AG10803 (cell line): ENCODE measurements around the genes N6AMT1, MAP3K7CL, KRTAP19-5, KRTAP20-1 and KRTAP20-4.

DNA sequence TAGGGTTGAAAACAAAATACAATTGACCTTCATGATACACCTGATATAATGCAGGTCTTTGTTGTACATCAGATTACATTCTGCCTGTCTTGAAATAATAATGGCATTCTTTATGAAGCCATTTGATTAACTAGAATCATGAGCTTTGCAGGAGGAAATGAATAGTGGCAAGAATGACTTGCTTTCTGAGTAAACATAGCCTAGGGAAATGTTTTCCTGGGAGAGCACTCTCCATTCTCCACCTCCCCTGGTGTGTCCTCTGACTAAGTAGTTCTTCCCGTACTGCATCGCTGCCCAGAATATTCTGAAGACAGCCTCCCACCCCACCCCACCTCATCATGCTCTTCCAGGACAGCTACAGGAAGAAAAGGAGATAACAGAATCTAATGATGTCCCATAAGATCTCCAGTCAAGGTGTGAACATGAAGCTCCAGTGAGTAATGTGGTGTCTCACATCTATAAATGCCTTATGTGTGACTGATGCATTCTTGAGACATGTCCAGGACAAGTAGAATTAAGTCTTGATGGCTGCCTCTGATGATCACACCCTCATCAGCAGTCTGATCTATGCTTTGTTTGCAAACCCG, 183.2 kb downstream of the CYYR1 start:
- RRBS = no CpG with 5 or more reads among the region's 3 CpGs

DNA sequence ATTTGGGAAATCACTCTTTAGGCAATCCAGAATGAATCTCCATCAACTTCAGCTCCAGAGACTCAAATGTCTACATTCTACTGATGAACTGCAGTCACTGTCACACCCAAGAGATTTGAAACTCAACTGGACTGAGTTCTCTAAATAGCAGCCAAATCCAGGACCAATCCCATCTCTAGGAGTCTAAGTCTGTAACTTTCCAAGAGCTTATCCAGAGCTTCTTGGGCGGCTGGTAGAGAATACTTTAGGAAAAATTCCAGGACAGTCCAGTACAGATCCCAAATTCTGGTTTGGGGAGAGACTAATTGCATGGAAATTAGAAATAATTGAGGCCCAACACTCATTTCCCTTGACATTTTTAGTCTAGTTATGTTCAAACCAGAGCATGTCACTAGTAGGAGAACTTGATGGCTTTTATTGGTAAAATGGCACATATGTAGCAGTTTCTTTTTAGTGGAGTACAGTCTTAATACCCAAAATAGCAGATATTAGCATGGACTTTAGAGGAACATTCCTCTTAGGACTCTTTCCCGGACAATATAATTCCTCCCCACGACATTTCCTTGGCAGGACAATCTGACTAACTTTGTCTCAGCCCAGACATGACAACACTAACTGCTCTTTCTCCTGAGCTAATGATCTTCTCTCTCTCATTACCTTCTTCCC, 62.7 kb downstream of the ADAMTS1 start:
- RRBS = no CpG with 5 or more reads among the region's 3 CpGs

DNA sequence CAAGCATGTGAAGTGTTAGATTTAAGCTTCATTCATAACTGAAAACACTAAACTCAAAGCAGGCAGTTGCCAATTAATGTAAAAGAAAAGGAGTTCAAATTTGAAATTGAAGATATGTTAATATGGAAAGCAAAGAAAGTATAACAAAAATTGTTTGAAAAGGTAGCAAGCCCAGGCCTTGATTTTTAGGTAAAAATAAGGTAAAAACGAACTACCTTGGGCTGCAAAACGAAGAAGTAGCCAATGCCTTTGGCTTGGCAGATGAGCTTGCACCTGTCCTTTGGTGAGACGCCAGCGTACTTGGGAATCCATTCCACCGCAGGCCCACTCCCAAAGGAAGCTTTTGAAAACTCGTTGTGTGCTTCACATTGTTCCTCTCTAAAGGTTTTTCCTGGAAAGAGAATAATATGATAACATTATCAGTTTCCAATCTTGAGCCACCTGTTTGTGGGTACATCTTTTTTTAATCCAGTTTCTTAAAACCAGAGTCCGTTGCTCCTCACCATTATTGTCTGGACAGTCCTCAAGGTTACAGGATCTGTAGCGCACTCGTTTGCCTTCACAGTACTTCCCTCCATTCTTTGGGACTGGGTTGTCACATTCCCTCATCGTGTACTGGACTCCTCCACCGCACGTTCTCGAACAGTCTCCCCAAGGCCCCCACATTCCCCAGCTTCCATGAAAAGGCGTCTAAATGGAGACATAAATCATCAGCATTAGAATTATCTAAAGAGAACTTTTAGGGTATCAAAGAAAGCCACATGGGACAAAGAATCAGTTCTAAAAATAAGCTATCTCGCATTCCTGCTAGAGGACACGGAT, 5.6 kb downstream of the ADAMTS1 start:
- RRBS = no CpG with 5 or more reads among the region's 16 CpGs

DNA sequence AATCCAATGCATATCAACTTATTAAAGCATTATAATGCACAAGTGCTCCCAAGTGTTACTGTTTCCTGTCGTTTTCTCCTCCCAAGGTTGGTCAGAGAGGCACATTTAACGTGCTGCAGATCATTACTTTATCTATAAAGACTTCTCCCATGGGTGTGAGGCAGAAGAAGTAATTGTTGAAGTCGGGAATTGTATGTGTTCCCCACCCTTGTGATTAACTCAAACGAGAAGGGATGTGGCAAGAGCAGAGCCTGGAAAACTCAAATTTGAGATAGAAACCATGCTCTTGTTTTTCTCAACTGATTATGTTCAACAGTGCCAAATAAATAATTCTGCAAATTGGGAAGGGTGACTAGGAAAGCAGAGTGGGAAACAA, 412.5 kb upstream of the ADAMTS5 start:
- RRBS = no CpG with 5 or more reads among the region's 4 CpGs

- RRBS = no CpG with 5 or more reads among the region's 7 CpGs
Observed at GRCh38 chr21:28376131-28376929, 508.8 kb downstream of the N6AMT1 start.

DNA sequence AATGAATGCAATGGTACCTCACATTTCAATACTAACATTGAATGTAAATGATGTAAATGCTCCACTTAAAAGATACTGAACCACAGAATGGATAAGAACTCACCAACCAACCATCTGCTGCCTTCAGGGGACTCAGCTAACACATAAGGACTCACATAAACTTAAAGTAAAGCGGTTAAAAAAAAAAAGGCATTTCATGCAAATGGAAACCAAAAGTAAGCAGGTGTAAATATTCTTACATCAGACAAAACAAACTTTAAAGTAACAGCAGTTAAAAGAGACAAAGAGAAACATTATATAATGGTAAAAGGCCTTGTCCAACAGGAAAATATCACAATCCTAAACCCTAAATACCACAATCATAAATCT, 48.5 kb downstream of the N6AMT1 start:
- RRBS = no CpG with 5 or more reads among the region's 1 CpG

DNA sequence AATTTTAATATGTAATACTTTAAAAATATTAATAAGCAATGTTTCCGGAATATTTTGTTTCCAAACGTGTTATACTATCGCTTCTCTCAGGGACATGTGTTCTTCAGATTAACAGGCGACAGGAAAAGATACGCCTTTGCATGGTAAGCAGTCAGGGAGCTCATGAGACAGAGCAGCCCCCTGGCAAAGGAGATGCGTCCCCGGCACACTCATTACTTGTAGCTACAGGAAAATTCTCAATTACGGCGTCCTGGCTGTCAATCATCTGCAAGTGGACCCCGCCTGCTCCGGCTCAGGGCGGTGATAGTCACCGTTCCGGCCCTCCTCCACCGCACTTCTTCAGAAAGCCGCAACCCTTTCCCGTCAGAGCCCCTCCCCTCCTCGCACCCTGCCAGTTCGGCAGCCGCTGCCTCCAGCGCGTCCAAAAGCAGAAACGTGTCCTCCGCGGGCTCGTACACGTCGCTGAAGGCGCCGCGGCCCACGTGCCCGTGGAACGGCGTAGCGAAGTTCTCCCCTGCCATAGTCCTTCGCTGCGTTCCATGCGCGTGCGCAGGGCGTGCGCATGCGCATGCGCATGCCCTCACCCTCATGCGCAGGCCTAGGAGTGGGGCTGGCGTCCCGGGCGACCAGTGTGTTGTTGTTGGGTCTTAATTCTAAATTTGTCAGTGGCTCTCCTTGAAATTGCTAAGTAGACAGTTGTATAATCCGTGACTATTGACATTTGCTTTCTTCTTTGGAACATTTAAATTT, at the start of gene N6AMT1:
Gene N6AMT1 (minus strand): TSS at position 543 of the 750 bp plus-strand sequence.
- RRBS = 2% methylated on average over 3 of the region's 50 CpGs

DNA sequence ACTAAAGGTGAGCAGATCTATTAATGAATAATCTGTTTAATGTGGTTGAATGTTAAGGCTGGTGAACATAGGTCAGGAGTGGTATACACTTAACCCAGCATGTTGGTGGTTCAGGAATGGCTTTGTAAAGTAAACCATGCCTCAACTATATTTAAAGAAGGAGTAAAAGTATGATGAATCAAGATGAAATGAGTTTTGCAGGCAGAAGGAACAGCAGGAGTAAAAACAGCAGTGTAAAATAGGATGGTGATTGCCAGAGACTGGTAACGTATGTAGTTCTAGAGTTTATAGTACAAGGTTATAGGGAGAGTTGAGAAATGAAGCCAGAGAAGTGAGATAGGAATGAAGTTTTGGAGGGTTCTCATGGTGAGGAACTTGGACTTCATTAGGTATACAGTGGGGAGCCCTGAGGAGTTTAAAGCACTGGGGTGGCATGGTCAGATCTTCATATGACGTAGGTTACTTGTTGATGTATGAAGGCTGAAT, 23.0 kb downstream of the CCT8 start:
- RRBS = no CpG with 5 or more reads among the region's 2 CpGs

GRCh38 chr21:29130075-29131186, at the start of gene MAP3K7CL:
Gene MAP3K7CL, plus strand, starts transcription at chr21:29130644.
- RRBS = no CpG with 5 or more reads among the region's 15 CpGs

GRCh38 chr21:29193622-29194034, 63.2 kb downstream of the MAP3K7CL start:
- RRBS = no CpG with 5 or more reads among the region's 12 CpGs

- RRBS = no CpG with 5 or more reads among the region's 3 CpGs
Observed at GRCh38 chr21:29293320-29293963, 5.3 kb upstream of the BACH1 start.

GRCh38 chr21:29299277-29299880, 657 bp downstream of the BACH1 start:
- RRBS = 2% methylated on average over 18 of the region's 39 CpGs

DNA sequence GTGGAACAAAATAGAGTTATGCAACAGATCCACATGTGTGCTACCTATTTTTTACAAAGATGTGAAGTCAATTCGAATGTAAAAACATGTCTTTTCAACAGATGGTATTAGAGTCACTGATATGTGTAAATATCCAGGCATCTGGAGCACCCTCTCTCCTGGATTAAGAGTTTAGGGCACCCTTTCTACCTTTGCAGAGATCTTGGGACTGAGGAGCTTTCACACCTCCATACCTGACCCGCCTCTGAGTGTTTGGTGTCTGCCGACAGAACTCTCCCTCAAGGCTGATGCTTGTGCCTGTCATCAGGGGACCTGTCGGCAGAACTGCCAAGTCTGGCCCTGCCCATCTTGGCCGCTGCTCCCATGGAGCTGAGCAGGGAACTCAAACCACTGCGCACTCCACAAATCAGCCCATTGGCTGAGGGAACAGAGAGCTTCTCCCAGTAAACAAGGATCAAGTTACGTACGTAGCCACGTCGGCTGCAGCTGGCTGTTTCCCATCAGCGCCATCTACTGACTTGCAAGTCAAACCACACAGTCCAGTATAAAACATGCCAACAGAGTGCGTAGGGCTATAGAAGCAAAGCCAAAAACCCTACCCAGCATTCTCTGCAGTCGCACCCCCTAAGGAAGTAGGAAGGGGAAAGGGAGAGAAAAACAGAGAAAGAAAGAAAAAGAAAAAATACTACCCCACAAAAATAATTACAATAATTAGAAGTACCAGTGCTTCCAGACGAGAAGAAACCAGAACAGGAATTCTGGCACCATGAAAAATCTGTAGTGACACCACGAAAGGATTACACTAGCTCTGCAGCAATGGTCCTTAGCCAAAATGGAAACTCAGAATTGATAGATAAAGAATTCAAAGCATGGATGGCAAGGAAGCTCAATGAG, 13.0 kb downstream of the KRTAP13-1 start:
- RRBS = no CpG with 5 or more reads among the region's 15 CpGs

DNA sequence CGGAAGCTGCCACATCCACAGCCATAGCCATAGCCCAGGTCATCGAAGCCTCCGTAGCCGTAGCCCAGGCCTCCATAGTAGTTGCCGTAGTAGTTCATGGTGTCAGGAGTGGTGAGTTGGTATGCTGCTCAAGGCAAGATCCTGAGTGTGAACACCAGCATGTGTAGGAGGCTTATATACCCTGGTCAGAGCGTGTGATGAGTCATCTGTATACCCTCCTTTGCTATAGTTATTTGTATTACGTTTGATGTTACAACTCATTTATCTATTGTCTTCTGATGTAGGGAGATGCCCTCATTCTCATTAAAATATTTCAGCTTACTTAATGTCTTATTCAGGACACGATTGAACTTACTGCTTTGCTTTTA, at the start of gene KRTAP19-5:
Gene KRTAP19-5 (minus strand): TSS at position 149 of the 368 bp plus-strand sequence.
- RRBS = no CpG with 5 or more reads among the region's 8 CpGs

DNA sequence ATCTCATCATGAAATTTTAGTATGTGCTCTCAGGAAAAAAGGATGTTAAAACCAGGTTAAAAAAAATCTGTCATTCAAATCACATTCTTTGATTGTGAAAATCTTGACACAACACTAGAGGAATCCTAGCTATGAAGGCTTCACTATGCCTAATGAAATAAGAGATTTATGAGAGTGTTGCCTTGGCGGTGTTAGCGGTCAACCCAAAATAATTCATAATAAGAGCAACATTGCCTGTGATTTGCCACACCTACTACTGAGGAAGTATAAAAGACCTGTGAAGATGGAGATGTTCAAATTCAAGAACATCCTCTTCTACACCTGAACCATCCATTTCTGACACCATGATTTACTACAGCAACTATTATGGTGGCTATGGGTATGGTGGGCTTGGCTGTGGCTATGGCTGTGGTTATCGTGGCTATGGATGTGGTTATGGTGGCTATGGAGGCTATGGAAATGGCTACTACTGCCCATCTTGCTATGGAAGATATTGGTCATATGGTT, at the start of gene KRTAP20-1:
Gene KRTAP20-1 (plus strand): TSS at position 315 of the 507 bp plus-strand sequence.
- RRBS = no CpG with 5 or more reads among the region's 3 CpGs

DNA sequence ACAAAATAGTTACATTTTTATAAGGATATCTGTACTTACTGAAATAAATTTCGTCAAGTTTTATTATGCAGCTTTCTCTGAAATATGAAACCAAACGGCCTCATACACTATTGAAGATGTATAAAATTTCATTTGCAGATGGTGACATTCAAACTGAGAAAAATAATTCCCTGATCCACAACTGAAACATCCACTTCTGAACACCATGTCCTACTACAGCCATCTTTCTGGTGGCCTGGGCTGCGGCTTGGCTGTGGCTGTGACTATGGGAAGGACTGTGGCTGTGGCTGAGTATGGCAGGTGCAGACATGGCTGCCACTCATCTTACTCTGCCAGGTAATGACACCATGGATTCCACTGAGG, at the start of gene KRTAP20-4:
Gene KRTAP20-4 (plus strand): TSS at position 175 of the 363 bp plus-strand sequence.
- RRBS = no CpG with 5 or more reads among the region's 3 CpGs

GRCh38 chr21:31087797-31088259, 49.6 kb upstream of the KRTAP19-8 start:
- RRBS = no CpG with 5 or more reads among the region's 16 CpGs

DNA sequence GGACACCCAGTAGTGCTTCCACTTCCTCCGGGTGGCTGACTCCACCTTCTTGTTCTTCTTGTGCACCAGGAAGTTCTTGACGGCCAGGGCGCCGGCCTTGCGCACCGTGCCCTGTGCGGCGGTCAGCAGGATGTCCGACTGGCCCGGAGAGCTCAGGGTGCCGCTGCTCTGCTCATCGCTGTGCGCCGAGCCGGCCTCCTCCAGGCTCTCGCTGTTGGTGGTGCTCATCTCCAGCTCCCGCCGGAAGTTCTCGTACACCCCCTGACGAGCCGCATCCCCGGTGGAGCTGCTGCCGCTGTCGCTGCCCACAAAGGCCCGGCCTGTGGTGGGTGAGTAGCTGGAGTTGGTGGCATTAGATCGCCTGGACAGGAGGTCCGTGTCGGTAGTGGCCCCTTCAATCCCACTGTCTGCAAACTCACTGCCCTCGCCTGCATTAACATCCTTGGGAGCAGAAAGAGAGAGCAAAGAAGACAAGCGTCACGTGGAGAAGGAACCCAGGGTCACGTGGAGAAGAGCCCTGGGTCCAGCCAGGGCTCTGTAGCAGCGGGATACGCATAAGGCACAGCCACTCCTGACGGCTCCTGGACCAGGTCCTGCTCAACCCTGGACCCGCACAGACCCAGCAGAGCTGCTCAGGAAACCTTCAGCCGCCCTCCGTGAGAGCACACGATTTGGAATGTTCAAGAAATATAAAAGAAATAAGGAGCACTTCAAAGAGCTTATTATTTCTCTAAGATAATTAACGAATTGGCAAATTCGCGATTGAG, 92.1 kb downstream of the TIAM1 start:
- RRBS = 75% methylated on average over 22 of the region's 42 CpGs

GRCh38 chr21:31559817-31560349, 99.6 kb upstream of the SOD1 start:
- RRBS = 9% methylated on average over 9 of the region's 24 CpGs

DNA sequence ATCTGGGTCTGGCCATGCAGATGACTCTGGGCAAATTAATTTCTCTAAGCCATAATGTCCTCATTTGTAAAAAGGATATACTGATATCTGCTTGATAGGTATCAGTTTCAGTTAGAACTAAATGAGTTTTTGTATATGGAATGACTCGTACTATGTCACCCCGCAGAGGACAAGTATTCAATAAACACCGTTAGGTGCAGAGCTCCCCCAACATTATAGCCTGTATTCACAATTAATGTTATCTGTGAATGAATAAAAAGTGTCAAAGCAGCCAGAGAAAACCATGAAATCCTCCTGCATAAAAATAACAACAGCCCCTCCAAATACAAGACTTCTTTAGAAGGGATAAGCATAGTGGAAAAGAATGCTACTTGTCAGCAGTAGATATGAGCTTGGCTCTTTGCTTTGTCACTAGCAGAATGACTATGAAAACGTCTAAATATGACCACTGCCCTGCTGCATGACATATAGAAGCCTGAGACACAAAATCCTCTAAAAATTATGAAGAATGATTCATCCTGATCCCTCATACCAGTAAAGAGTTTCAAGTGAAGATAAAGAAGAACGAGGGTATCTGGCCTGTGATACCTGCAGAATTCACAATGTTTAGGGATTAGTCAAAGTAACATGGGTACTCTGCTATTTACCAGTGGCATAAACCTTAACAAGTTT, 17.7 kb downstream of the SCAF4 start:
- RRBS = no CpG with 5 or more reads among the region's 5 CpGs